Mesenteric fat pad (tissue), 1 donor: Measurements from ENCODE around the genes PAQR7, STMN1, ZNF593OS and CEP85.

GRCh38 chr1:25503734-25504464 is 39.5 kb upstream of the LDLRAP1 start:
- PRO-cap: no peak

GRCh38 chr1:25544352-25544807 is 974 bp downstream of the LDLRAP1 start:
- PRO-cap: no peak

GRCh38 chr1:25549250-25550501 is 6.3 kb downstream of the LDLRAP1 start:
- PRO-cap: no peak

DNA sequence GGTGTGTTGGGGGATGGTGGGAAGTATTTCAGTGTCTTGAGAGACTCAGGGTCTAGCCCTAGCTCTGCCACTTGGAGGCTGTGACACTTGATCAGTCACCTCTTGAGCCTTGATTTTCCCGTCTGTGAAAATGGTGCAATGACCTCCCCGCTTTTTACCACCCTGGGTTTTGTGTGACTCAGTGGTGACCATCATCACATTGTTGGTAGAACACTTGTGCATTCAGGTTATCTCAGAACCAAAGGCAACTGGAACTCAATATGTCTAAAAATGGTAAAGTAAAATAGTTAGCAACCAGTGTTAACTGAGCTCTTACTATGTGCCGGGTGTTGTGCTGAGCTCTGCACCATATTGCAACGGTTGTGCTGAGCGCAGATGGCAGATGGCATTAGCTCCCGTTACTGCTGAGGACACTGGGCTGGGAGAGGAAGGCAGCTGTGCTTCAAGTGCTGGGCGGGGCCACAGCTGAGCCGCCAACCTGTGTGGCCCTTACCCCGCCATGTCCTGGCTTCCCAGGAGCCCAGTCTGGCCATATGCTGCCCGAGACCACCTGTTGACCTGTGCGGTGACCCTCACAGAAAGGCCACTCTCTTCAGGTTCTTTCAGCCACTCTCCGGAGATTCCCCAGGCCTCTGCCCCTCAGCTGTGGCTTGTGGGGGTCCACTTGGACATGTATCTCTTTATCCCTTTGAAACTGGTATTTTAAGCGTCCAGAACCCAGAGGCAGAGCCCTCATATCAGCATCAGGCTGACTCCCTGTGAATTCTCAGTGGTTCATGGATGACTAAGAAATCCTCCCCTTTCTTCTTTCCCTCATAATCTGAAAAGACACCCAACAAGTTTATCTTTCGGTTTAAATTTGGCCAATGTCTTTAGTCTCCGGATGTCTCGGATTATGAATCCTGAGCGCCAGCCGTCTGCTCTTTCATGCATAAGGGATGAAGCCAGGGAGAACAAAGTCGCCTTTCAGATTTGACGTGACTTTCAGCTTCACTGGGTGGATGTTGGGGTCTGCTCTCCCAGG is 26.3 kb downstream of the LDLRAP1 start:
- PRO-cap: no peak

DNA sequence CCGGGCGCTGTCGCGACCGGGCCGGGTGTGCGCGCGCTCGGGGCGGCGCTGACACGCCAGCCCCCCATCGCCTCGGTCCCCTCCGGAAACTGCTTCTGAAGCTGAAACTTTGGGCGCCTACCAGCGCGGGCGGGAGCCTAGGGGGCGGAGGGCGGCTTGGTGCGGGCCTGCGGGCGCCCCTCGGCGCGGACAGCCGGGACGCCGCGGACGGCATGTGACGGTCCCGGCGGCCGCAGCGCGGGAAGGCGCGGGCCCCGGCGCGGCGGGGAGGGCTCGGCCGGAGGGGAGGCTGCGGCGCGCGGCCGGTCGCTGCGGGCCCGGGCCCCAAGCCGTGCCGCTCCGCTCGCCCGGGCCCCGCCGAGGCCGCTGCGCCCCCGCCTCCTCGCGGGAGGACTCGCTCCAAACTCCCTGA is 641 bp downstream of the MAN1C1 start:
- PRO-cap: no peak

GRCh38 chr1:25617737-25618543 is 1.3 kb downstream of the MAN1C1 start:
- PRO-cap: no peak

GRCh38 chr1:25816763-25817280 is 2.9 kb upstream of the MTFR1L start:
- PRO-cap: no peak

- PRO-cap: bidirectional peak, plus-strand start at chr1:25875774, minus-strand start at chr1:25875537
Observed at GRCh38 chr1:25875403-25876336, at the start of gene PAQR7. PAQR7 (minus strand) TSS chr1:25875708.

- PRO-cap: no peak
Observed at GRCh38 chr1:25905328-25906342, 584 bp downstream of the STMN1 start.

DNA sequence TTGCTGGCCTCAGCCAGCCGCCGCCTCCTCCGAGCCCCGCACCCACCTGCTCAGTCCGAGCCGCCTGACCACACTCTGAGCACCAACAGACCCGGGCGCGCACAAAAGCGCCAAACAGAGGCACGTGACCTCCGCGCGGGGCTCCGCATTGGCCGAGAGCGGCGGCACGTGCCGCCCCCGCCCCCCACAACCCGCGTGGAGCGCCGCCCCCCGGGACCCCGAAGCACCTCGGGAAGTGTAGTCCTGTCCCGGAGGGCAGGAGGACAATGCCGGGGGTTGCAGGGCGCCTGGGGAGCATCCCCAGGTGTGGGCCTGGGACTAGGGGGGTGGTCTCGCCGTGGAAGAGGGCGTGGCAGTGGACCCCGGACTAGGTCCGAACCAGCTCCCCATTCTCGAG is at the start of gene STMN1:
Gene STMN1 (minus strand): TSS at position 77 of the 397 bp plus-strand sequence.
- PRO-cap: unidirectional peak, minus-strand start at position 77 of the sequence

- PRO-cap: no peak
Observed at GRCh38 chr1:25927176-25927614, 21.0 kb upstream of the STMN1 start.

DNA sequence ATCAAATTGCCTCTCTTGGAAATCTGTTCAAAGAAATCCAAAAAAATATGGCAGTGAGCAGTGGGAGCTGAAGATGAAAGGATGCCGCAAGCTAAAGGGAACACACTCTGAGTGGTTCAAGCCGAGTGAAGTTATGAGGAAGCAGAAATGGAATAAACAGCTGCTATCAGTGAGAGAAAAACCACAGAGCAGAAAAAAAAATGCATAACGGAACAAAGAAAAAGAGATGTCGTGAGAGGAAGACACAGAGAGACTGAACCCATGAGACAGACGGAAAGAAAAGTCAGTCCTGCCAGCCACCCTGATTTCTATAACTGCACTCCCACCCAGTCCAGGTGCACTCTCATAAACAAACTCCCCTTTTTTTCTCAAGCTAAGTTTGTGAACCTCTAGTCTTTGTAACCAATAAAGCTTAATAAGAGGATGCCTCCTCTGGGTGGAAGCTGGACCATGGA is 26.5 kb downstream of the PAFAH2 start:
- PRO-cap: no peak

- PRO-cap: unidirectional peak, plus-strand start at chr1:26035540
Observed at GRCh38 chr1:26034943-26035978, 10.7 kb downstream of the SLC30A2 start.

DNA sequence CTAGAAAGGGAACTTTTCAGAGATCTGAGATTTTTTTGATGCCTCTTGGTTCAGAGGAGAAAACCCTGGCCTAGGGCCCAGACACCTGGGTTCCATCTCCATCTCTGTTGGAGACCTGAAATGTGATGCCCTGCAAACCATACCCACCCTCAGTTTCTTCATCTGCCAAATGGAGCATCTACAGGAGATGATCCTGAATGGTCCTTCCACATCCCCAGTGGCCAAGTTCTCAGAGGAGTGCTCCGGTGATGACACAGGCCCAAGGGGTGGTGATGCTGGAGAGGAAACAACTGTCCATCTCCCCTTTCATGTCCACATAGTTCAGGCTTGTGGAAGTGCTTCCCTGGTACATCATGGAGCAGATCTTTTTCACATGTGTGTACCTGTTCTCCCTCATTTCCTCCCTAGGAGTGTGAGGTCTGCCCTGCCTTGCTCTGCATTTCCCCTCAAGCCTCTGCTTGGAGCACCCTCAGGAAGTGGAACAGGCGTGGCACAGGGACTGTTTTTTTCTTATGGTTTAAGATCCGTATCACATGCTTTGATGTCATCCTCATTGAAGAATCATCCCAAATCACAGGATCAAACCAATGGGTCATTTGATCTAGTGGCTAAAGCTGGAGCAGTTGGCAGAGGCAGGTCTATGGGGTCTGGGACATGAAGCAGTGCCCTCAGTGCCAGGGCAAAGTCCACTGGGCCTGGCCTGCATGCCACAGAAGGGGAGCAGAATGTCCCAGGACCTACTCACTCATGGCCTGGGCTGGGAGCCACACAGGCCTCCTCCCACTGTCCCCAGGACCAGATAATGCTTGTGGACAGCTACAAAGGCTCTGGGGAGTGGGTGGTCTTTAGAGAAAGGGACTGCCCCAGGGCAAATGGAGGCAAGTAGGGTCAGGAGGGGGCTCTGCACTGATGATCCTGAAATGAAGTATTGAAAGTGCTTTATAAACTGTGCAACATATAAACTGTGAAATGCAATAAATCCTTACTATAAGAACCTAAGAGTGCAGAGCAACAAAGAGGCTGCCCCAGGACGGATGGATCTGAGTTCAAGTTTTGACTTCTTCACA is 8.2 kb upstream of the TRIM63 start:
- PRO-cap: no peak

DNA sequence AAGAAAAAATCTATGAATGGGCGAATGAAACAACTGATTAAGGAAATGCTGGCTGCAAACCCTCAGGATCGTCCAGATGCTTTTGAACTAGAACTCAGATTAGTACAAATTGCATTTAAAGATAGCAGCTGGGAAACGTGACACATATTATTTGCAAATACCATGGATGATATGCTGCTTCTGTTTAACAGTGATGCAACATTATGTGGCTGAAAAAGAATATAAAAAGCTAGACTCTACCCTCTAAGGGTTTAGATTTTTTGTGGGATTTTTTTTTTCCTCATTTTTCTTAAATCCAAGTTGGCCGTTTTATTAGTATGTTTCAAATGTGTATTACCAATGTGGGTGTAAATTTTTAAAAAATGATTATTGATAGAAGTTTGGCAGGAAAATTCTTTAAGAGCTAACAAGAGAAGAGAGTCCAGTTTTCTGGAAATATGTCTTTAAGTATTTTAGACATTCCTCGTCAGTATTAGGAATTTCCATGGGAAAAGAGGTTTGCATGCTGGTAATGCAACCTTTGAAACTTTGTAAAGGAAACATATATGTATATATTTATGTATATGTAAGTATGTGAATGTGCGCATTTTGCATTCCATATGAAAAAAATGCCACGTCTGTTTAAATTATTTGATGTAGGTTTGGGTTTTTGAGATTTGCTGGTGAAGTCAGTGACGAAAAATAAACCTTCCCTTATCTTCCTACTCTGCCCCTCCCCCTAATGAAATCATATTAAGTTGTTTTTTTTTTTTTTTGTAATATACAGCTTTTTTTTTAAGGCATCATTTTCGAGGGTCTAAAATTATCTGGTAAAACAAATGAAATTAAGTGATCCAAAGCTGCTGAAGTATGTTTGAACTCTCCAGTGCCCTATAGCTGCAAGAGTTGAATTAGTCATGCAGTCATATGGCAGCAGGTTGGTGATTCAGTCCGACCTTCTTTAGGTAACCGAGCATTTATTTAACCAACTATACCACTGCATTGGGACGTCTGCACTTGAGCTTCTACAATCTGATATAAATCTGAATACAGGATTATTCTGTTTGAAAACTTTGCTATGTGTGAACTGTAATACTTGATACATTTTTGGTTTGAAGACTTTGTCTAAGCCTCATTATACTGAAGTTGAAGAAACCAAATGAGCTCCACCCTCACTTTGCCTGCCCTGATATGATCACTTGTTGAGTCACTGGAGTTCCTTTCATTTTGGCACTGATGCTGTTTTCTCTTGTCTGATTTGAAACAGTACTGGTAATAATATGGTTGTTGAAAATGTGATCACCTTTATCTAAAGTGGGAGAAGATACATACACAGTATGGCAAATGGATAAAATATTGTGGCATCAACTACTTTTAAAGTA is 11.3 kb downstream of the PDIK1L start:
- PRO-cap: no peak

- PRO-cap: no peak
Observed at GRCh38 chr1:26171559-26172302, at the start of gene ZNF593OS. ZNF593OS (minus strand) TSS chr1:26171832.

DNA sequence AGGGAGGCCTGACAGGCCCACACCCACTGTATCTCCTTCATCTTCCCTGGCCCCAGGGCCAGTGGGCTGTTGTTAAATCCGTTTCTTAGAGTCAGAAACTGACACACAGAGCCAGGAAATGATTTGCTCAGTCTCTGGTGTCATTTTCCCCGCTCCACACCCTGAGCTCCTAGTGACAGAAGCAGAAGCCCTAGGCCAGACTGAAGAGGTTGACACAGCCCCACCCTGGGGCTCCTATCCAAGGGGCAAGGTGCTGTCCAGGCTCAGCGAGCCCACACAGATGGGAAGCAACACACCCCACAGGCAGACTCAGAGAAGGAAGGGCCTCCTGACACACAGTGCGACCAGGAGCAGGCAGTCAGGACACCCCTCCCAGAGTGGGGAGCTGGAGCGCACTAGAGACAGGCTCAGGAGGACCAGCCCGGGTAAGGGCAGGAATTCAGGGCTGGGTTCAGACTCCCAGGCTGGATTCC is 930 bp downstream of the CNKSR1 start:
- PRO-cap: no peak

GRCh38 chr1:26181768-26182333 is 4.6 kb downstream of the CNKSR1 start:
- PRO-cap: no peak

GRCh38 chr1:26234095-26234874 is at the start of gene CEP85:
CEP85 (plus strand) TSS chr1:26234200.
- PRO-cap: unidirectional peak, plus-strand start at chr1:26234214

DNA sequence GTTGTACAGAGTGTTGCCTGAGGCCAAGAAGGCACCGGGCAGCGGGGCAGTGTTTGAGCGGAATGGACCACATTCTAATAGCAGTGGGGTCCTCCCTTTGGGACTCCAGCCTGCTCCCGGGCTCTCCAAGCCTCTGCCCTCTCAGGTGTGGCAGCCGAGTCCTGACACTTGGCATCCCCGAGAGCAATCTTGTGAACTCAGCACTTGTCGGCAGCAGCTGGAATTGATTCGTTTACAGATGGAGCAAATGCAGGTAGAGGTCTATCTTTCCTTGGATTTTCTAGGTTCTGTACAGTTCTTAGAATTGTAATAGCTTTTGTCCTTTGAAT is 21.6 kb downstream of the CEP85 start:
- PRO-cap: no peak